H4 (cell line): ENCODE measurements around the genes HNRNPD and MRPS18C.

DNA sequence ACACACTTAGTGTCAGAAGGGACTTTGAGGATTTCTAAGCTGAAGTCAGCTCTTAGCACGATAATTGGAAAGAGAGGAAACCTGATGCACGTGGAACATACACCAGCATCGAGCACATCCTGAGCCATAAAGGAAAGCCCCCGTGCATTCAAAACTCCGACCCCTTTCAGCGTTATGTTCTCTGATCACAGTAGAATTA, 430 bp upstream of the PAQR3 start:
- RAMPAGE, long total RNA = no peak

GRCh38 chr4:80138778-80139250, 58.5 kb upstream of the PRDM8 start:
- RAMPAGE, long total RNA = no peak

- RAMPAGE, long total RNA = no peak
These were observed 9.2 kb upstream of the BMP3 start for GRCh38 chr4:81021270-81021744.

DNA sequence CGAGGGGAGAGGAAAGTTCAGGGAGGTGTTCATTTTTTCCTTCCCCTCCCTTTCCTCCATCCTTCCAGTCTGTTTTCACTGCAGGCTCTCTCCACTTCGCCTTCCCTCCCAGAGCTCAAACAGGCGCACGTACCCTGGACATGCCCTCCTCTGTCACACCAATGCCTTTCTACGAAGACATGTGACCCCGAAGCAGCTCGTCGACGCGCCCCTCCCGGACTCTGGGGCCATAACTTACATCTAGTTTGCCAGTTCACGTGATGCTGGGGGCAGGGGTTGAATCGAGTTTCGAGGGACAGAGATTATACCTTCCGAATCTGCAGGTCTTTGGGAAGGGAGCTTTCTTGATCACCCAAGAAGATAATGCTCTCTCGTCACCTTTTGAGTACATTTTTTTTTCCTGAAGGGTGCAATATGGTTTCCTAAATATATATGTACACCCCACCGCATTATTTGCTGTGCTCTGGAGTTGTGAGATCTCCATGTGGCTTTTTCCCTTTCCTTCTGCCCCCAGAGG, 533 bp upstream of the PRKG2 start:
- RAMPAGE, long total RNA = no peak

GRCh38 chr4:81470220-81471396, 1.1 kb downstream of the RASGEF1B start:
- RAMPAGE, long total RNA = no peak

- RAMPAGE, long total RNA = no peak
These were observed 37.5 kb upstream of the RASGEF1B start for GRCh38 chr4:81509153-81509639.

- RAMPAGE, long total RNA = no peak
These were observed 150.4 kb upstream of the RASGEF1B start for GRCh38 chr4:81622105-81622525.

DNA sequence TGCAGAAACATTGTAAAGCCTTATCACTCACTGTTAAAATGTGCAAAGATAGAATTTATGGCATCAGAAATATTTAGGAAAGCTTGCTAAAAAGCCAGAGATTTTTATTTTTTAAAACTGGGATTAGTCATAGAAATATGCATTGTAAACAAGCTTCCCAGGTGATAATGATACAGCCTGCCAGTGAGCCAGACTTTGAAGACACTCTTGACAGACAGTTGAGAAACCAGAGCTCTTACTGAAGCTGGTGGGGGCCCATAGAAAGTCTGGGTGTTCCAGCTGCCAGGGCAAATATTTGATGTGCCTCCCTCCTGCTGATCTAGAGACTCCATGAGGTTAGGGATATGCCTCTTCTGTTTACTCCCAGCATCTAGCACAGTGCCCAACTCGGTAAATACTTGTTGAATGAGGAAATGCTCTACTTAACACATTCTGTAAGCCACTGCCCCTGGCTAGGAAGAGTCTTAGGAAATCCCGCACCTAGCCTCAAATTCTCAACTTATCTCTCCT, 179.0 kb upstream of the RASGEF1B start:
- RAMPAGE, long total RNA = no peak

DNA sequence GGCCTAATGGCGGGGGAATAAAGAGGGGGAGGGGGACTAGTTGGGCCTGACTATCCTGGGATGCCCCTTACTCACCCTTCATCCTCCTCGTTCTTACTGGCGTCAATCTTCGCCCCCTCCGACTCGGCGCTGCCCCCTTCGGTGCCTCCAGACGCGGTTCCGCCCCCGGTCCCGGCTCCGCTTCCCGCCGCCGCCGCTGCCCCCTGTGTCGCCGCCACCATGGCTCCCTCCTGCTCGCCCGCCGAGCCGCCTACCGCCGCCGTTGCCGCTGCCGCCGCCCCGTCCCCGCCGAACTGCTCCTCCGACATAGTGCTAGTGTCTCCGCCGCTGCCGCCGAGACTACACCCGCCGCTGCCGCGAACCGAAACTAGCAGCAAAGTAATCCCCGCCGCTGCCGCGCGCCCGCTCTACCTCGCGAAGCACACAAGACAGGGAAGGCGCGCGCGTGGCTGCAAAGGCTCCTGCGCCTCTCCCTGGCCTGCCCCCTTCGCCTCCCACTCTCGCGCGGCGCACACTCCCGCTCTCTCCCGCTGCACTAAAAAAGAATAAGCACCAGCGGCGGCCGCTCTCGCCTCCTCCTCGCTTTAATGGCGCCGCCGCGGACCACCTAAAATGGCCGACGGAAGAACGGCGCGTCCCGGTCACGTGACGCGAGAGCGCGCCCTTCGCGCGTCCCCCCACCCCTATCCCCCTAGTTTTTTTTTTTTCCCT, at the start of gene HNRNPD:
HNRNPD (minus strand) TSS at position 621 of the 711 bp plus-strand sequence.
- RAMPAGE, long total RNA = start-site peak on the minus strand centred at position 119 of the sequence, 85 bp wide, 20 reads

- RAMPAGE, long total RNA = no peak
These were observed 7.8 kb downstream of the HNRNPDL start for GRCh38 chr4:82422184-82423223.

GRCh38 chr4:82424451-82425309, 5.6 kb downstream of the HNRNPDL start:
- RAMPAGE, long total RNA = no peak

DNA sequence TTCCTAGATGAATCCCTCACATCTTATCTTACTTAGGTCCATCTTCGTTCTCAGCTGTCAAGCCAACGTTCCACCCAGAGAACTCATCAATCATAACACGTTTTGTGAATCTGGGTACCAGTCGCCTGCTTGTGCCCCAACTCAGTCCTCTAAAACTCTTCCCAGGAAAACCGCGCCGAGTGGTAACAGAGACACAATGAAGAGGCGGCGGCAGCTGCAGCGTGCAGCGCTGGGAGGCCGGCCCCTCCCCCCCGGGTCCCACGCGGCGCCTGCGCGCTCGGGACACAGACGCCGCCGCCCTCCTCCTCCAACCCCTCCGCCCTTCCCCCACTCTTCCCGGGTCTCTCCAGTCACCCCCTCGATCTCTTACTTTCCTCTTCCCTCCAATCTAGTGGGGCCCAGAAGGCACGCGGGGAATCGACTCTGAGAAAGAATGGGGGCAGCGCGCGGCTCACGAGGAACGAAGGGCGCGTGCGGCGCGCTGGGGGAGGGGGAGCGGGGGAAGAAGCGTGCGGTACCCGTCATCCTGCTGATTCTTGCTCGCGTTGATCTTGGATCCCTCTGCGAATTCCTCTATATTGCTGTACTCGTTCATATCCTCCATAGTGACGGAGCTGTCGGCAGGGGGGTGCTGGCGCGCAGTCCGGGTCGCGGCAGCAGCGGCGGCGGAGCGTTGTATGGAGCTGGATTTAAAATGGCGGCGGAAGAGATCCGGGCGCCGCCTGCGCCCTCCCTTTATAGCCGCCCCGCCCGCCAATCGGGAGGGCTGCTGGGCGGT, 1.3 kb downstream of the HNRNPDL start:
- RAMPAGE, long total RNA = start-site peak on the minus strand centred at position 689 of the sequence, 50 bp wide, 538 reads

GRCh38 chr4:82797711-82798185, 848 bp downstream of the SCD5 start:
- RAMPAGE, long total RNA = no peak

DNA sequence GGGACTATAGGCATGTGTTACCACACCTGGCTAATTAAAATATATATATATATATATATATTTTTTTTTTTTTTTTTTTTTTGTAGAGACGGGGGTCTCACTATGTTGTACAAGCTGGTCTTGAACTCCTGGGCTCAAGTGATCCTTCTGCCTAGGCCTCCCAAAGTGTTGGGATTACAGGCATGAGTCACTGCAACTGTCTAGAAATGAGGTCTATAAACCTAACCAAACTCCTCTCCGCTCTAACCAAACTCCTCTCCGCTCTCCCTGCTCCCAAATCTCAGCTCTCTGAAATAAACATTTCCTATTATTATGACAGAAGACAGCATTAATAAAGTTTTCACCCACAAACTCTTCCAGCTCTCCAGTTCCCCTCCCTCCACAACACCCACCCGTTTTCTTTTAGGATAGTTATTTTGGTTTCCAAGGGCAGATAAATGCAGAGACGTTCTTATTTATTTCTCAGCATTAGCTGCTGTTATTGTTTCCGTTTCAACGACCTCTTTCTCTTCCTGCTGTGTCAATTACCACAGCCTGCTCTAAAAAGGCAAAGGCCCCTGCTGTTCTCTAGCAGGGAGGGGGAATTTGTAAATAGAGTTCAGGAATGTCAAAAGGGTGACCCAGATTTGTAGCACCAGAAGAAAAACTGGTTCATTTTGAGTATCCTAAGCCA, 13.2 kb upstream of the SCD5 start:
- RAMPAGE, long total RNA = no peak

DNA sequence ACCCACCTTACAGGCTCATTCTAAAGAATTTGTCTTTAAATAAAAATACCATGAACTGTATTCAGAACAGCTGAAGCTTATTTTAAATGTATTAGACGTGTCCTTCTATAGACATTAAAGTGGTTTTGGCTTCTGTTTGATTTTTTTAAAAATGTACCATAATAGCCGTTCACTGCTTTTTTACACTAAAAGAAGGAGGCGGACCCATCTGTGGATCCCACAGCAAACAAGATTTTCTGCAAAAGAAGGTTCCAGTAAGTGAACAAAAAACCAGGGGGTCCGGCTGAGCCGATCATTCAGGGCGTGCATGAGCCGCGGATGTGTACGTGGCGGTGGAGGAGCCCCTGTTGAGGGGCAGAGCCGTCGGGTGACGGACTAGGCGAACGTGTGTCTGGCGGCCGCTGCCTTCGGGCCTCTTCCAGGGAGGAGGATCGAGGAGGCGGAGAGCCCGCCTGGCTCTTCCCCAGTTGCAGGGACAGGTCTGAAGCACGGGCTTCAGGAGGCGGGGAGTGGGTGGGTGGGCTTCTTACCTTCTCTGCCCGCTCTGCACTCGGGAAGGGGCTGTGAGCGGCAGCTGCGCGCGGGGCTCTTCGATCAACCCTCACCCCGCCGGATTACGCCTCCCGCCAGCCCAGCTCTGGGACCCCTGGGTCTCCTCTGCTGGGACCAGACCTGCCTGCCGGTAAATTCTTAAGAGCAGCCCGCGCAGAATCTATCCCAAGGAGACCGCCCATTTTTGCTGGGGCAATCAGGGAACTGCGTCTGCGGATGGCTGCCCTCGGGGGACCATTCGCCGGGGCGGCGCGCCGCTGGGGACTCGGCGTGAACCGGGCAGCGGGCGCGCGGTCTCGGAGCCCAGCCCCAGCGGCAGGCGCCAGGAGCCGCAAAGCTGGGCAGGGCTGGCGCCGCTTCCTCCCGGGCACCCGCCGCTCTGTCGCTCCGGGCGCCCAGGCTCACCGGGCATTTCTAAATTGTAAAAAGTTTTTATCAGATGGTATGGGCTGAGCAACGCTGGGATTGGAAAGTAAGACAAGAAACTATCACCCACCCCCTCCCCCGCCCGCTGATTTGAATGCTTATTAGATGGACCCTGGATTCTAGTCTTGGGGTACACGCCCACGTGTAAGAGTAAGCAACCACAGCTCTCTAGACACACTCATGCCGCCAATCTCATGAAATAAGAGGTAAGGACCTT, 4.9 kb downstream of the PLAC8 start:
- RAMPAGE, long total RNA = no peak

- RAMPAGE, long total RNA = no peak
These were observed 36.8 kb downstream of the COQ2 start for GRCh38 chr4:83247652-83248360.

DNA sequence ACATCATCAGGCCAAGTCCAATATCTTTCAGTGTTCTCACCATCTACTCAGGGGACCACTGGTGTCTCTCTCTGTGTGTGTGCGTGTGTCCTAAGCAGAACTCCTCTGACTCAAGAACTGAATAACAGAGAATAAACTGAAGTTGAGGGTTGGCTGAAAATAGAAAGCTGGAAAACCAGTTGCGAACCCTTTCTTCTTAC, 38.2 kb downstream of the HELQ start:
- RAMPAGE, long total RNA = no peak

DNA sequence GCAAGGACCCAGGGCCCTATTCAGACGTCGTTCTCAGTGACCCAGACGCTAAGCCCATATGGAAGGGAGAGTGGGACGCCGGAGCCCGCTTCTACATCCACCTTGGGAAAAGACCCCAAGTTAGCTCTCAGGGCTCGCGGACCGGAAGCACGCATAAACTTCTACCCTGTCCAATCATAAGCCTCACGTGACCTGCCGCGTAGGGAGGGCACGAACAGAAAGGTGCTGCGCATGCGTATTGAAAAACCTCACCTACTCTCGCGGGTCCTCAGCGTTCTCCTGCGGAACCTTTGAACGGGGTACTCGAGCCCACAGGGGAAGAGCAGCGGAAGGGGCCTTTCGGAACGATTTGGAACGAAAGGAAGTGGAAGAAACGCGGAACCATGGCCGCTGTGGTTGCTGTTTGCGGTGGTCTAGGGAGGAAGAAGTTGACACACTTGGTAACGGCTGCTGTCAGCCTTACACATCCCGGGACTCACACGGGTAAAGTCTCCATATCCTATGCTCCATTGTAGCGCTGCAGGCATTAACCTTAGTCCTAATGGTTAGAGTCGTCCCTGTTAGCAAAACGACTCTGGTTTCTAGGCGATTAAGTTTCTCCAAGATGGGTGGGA, at the start of gene MRPS18C:
MRPS18C (plus strand) TSS at position 364 of the 614 bp plus-strand sequence.
- RAMPAGE, long total RNA = start-site peak on the minus strand centred at position 156 of the sequence, 68 bp wide, 15 reads; start-site peak on the plus strand centred at position 325 of the sequence, 103 bp wide, 293 reads

- RAMPAGE, long total RNA = no peak
These were observed 490 bp upstream of the GPAT3 start for GRCh38 chr4:83535318-83535917.

GRCh38 chr4:84298545-84299513, 200.3 kb downstream of the NKX6-1 start:
- RAMPAGE, long total RNA = no peak